ENCODE results near the genes OAF and POU2F3.

DNA sequence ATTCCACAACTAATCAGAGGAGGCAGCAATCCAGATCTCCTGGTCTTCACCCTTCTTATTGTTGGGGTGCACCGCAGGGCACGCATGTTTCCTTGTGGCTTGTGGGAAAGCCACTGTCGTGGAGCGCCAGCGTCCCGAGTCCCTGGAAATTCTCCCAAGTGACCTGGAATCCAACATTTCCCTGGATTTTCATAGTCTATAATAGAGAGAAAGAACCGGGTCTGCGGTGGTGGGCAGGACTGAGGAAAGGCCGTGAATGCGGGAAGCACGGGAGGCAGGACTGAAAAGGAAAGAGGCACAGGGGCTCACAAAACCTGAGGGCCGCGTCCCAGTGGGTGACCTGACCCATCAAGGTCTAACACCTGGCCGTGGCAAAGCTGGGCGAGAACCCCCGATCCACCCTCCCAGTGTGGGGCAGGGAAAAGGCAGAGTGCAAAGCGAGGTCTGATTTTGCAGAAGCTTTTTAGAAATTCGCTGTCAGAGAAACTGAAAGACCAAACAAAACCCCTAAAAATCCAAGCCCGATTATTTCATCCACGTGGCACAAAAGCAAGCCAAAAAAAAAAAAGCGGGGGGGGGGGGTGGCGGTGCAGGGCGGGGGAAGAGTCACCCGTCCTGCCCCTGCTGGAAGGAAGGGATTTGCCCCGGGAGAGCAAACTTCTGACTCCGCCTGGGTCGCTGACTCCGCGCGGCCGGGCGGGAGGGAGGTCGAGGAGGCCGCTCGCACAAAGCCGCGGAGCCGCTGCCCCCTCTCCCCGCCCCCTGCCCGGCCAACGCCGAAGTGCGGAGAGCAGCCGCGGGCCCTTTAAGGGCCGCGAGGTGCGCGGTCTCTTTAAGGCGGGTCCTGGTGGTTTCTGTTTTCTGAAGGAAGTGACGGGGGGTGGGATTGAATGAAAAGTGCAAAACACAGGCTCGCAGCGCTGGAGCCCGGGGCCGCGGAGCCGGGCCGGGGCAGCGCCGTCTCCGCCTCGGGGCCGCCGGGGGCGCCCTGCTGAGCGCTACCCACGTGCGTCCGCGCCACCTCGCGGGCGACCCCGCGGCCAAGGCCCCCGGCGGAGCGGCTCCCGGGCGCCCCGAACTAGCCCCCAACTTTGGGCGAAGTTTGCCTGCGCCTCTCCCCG, at the start of gene OAF:
TSS of gene OAF (plus strand) at position 920 of the 1,121 bp plus-strand sequence.
- PRO-cap: no peak
- CAGE, long polyA plus RNA: no peak

GRCh38 chr11:120215521-120216534, 5.0 kb downstream of the OAF start:
- PRO-cap: no peak
- CAGE, long polyA plus RNA: no peak

GRCh38 chr11:120239572-120240428, at the start of gene POU2F3:
Gene POU2F3 (plus strand): TSS chr11:120240140.
- PRO-cap: no peak
- CAGE, long polyA plus RNA: no peak

GRCh38 chr11:120400706-120401245, 64.6 kb downstream of the ARHGEF12 start:
- PRO-cap: no peak
- CAGE, long polyA plus RNA: no peak

DNA sequence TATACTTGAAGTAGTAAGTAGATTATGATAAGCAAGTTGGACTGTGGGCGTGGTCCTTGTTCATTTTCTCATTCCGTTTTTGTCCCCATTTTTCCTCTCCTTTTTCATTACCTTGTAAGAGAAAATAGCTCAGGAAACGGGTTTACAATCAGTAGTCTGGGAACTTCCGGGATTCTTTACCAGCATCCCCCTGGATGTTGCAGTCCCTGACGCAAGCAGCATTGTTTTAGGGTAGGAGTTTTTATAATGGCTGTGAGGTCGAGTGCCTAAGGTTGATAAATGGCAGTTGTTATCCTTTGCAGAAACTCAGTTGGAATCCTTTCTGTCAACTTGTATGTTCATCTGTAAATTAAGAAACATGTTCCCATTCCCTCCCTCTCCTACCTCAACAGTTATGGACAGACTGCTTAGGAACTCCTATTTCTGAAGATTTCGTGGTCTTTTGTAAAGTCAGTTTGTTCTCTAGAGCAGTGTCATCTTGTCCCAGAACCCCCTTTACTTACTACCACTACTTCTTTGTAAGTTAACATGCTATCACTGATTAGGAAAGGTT, 68.3 kb downstream of the ARHGEF12 start:
- PRO-cap: no peak
- CAGE, long polyA plus RNA: no peak

- PRO-cap: no peak
- CAGE, long polyA plus RNA: no peak
Observed at GRCh38 chr11:120424719-120425429, 86.7 kb upstream of the GRIK4 start.

GRCh38 chr11:120431651-120432019, 79.9 kb upstream of the GRIK4 start:
- PRO-cap: no peak
- CAGE, long polyA plus RNA: no peak

DNA sequence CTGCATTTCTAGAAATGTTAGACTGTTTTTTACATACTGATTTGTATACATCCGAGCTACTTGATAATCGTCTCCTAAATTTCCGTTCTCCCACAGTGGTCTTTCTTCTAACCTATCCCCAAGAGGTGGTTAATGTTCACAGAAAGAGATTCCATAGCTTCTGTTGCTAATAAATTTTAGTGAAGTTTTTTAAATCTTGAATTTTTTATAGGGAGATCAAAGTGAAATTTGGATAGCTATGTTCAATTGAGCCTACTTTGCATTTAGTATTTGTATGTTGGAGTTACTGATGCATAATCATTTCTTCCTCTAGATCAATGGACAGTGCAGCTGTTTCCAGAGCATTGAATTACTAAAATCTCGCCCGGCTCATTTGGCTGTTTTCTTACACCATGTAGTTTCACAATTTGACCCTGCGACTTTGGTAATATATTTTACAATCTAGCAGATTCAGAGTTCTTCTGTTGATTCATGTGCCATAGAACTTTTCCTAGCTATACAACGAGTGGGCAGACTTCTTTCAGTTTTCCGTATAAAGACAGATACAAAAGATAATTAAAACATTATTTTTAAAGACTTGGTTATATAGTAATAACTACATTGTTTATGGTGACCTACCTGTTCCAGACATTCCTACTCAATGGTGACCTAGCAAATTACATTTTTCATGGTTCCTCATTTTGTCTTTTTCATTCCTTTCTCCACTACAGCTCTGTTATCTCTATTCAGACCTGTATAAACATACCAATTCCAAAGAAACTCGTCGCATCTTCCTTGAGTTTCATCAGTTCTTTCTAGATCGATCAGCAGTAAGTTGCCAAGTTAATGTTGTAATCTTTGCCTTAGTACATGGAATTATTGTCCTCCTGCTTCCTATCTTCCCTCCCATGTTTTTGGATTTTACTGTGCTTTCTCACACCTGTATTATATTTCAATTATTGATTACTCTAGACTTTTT, 69.9 kb upstream of the GRIK4 start:
- PRO-cap: no peak
- CAGE, long polyA plus RNA: no peak

- PRO-cap: no peak
- CAGE, long polyA plus RNA: no peak
Observed at GRCh38 chr11:120476920-120477811, 34.4 kb upstream of the GRIK4 start.

DNA sequence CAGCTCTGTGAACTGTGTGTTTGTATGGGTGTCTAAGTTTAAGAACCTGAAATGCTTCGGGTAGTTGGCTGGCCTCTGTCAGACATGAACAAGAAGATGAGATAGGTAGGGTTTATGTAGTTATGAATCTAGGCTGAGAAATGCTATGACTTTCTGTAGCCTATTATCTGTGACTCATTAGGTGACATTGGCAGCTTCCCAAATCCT, 29.5 kb upstream of the GRIK4 start:
- PRO-cap: no peak
- CAGE, long polyA plus RNA: no peak

DNA sequence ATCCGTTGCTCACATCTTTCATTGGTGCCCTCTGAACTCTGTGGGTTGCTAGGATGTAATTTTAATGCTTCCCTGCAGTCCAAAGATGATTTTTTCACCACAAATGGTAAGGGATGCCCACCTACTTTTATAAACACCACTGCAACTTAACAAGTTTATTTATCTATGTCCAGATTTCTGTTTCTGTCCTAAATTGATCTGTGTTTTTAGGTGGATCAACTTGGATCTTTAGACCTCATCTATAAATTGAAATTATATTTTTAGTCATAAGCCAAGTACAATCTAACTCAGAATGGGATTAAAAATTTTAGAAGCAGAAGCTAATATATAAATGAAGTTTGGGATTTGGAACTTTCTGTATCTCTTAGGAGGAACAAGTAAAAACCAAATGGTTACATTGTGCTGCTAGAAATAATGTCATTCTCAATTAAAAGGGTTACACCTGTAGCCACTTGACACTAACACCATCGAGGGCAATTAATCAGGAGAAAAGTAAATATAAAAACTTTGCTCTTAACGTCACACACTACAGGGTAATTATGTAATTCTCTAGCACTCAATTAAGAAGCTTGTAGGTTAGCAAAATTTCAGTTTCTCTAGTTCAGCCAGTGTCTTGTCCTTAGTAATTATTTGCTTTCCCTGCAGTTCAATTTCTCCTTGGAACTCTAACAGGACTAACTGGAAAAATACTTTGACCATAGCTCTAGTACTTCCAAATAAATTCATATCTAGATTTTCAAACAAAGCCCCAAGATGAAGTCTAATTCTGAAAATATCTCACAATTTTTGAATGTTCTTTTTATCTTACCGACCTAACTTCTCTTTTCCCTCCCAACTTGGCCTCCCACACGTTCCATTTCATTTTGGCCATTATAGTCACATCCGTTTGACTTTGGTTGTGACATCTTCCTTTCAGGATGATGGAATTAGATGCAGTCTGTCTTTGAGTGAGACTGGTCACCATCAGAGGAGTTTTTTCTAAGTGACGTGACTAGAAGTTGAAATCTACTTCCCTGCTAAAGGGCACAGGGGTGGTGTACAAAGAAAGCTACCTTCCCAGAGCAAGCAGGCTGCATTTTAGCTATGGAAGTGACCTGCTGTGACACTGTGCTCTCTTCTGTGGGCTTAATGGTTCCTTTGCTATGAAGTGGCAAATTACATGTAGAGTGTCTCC, 24.5 kb upstream of the GRIK4 start:
- PRO-cap: no peak
- CAGE, long polyA plus RNA: no peak

DNA sequence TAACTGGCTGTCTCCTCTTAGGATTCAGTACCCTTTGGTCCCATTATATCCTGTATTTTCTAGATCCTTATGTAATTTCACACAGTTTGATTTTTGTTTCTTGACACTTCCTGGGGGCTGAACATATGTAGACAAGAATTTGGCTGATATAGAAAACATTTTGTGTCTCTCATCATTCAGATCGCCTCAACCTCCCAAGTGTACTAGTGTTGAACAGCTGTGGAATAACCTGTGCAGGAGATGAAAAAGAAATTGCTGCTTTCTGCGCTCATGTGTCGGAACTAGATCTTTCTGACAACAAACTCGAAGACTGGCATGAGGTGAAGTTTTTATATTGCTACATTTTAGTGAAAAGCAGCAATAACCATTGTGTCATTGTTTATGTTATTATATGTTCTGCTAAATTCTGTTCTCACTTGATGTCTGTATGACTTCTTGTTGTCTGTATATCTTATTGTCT, 23.5 kb downstream of the TBCEL start:
- PRO-cap: no peak
- CAGE, long polyA plus RNA: no peak

DNA sequence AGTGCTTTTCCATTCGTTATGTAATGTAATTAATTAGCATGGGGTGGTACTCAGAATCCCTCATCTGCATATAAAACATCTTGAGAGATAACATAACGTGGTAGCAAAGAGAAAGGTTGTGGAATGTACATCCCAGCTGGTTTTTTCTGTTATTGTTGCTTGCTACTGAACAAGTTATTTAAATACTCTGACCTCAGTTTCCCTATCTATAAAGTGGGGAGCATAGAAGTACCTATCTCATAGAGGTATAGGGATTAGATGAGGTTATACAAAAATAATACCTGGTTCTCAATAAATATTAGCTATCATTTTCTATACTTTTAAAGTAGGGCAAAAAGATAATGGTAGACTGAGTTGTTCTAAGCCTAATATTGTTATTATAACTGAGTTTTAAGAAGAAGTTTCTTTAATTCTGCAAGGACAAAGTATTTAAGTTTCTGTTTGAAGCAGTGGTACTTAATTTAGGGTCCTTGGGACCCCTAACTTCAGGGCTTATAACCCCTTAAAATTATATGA, 1.2 kb downstream of the SC5D start:
- PRO-cap: no peak
- CAGE, long polyA plus RNA: no peak

- PRO-cap: no peak
- CAGE, long polyA plus RNA: no peak
Observed at GRCh38 chr11:121453024-121453317, 857 bp downstream of the SORL1 start.

GRCh38 chr11:121479867-121480364, 27.8 kb downstream of the SORL1 start:
- PRO-cap: no peak
- CAGE, long polyA plus RNA: no peak

- PRO-cap: no peak
- CAGE, long polyA plus RNA: no peak
Observed at GRCh38 chr11:121620163-121620556, 168.0 kb downstream of the SORL1 start.

- PRO-cap: no peak
- CAGE, long polyA plus RNA: no peak
Observed at GRCh38 chr11:121654545-121655330, 202.6 kb downstream of the SORL1 start.

DNA sequence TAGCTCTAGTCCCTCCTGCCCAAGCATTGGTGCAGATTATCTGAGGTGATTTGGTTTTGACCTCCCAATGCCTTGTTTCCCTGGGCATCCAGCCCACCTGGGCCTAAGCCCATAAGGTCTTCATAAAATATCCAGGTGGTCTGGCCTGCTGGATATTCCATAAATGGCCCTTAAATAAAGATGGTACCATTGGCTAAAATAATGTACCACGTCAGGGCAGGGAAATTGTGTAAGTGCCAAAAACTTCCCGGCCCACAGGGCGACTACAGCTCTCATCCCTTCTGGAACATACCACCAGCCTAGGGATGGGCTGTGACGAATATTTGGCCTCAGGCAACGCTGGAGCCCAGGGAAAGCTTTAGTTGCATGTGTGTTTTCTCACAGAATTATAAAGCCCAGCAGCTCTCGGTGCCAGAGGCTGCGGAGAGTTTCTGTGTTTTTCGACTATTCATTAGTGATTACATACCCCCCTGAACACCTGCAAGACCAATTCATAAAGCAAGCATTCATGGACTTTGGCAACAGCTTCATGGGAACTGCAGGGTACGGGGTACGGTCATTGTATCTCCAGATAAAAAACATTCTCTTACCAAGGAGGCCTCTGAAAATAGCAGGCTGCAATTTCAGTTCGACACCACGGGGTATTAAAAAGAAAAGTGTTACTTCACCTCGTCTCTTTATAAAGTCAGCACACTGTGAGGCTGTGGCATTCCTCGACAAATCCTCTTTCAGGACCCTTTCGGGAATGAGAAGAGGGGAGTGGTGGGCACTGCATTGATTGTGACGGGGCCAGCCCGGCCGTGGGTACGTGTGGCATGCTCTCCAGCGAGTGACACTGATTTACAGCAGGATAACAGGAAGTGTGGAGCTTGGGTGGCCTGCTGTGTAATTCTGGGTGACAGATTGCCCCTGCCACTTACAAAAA, 244.1 kb downstream of the SORL1 start:
- PRO-cap: no peak
- CAGE, long polyA plus RNA: no peak

- PRO-cap: no peak
- CAGE, long polyA plus RNA: no peak
Observed at GRCh38 chr11:121723326-121723779, 271.2 kb downstream of the SORL1 start.

DNA sequence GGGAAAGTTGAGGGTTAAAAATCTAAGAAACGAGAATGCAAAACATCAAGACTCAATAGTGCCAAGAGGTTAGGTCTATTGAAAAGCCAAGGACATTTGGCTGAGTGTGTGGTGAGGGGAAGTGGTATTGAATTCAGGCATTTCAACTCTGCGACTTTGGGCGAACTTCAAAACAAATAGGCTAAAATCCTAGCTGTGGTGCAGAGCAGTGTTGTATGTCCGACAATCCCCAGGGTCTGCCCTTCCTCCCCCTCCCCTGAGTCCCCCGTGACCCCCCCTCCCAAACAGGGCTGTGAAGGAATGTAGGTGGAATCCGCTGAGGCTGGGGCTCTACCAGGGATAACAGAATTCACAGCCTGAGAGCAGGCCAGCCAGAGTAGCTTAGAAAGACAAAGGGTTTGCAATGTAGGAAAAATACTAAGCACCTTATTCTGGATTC, 315.3 kb downstream of the BLID start:
- PRO-cap: no peak
- CAGE, long polyA plus RNA: no peak